ENCODE measurements around the gene STOX2.

- RAMPAGE, long total RNA, result no peak
- RRBS, result no CpG with 5 or more reads among the region's 21 CpGs
These were observed 85.4 kb upstream of the WWC2 start for GRCh38 chr4:183013625-183014155.

GRCh38 chr4:183037321-183037941 lies 61.6 kb upstream of the WWC2 start:
- RAMPAGE, long total RNA, result no peak
- RRBS, result 98% methylated on average over 3 of the region's 13 CpGs

DNA sequence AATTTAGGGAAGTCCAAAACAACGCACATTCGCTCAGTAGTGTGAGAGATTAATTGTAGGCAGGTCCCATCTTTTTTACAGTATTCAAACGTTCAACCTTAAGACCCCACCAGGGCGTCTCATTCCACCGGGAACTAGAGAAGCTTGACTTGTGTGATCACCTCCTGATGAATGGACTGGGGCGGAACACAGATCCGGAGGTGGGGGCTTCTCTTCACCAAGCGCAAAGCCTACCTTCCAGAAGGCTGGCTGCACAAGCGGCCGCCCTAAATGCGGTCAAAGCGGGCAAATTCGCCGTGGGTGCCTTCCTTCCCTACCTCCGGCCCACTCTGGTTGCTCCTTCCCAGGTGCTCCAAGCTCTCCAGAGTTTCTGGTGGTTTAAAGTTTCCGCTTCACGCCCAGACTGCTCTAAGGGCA lies 1.9 kb upstream of the WWC2 start:
- RAMPAGE, long total RNA, result no peak
- RRBS, result 43% methylated on average over 6 of the region's 17 CpGs

DNA sequence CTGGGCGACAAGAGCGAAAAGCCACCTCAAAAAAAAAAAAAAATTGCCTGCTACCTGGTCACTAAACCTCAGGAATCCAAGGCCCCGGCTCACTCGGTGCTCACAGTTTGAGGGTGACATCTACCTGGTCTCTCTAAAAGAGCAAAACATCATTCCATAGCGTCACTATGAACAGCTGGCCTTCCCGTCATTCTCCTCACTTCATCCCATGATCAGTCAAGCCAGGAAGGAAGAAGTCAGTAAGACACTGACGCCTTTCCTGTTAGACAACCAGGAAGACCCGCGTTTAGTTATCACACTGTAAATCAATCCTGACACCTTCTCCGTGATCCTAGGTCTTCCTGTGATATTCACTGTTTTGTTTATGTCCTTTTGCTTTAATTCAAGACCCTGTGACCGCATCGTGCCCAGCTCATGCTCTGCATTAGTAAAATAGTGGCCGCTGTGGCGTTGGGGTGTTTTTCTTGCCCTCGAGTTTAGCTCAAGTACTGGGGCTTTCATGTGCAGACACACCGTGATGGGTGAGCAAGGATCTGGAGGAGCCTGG lies 31.6 kb upstream of the CDKN2AIP start:
- RAMPAGE, long total RNA, result no peak
- RRBS, result no CpG with 5 or more reads among the region's 16 CpGs

- RAMPAGE, long total RNA, result no peak
- RRBS, result no CpG with 5 or more reads among the region's 9 CpGs
These were observed 13.8 kb upstream of the CDKN2AIP start for GRCh38 chr4:183430562-183431099.

DNA sequence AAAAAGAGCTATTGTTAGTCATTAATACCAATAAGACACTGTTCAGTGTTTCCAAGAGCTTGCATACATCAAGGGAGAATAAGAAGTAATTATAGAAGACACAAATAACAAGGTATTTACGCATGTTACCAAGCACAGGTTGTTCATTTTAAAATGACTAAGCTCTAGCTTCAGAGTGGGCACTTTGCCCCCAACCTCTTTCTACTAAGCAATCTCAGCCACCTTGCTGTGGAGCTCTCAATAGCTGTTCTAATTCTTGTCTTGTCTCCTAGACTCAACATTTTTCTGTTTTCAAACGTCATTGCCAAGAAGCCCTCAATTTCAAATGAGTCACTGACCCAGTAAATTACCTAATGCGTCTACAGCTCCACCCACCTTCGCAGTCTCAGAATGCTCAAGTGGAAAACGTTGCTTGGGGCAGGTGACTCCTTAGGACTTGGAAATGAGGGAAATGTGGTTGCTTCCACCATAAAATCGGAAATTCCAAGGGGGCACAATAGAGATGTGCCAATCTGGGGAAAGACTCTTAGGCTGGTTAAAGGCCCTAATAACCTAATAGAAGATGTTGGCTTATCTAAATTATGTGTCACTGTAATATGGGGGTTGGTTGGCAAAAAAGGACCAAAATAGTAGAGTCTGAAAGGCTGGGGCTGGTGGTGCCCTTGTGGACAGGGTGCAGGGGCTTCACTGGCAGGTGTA lies 59.0 kb downstream of the ING2 start:
- RAMPAGE, long total RNA, result no peak
- RRBS, result no CpG with 5 or more reads among the region's 6 CpGs

DNA sequence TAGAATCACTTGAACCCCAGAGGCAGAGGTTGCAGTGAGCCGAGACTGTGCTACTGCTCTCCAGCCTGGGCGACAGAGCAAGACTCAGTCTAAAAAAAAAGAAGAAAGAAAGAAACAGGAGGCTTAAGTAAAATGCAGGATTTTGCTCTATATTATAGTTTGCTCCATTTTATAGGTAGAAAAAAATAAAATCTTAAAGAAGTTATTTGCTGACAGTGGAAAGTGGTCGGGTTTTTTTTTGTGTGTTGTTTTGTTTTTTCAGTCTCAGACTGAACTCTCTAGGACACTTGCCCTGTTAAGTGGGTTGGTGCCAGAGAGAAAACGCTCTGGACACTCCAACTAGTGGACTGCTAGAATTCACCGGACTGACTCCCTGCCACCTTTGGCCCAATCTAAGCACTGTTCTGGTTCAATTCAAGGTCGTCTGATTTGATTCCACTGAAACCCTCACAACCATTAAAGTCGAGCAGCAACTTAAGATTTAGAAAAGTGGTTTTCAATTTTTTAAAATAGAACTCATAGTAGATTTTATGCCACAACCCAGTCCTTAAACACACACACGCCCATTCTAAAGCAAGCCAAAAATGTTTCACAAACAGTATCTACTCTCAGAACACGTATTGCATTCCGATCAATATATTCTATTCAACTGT lies 27.4 kb downstream of the RWDD4 start:
- RAMPAGE, long total RNA, result no peak
- RRBS, result no CpG with 5 or more reads among the region's 10 CpGs

- RAMPAGE, long total RNA, result no peak
- RRBS, result no CpG with 5 or more reads among the region's 13 CpGs
These were observed 106.1 kb upstream of the STOX2 start for GRCh38 chr4:183798976-183799363.

DNA sequence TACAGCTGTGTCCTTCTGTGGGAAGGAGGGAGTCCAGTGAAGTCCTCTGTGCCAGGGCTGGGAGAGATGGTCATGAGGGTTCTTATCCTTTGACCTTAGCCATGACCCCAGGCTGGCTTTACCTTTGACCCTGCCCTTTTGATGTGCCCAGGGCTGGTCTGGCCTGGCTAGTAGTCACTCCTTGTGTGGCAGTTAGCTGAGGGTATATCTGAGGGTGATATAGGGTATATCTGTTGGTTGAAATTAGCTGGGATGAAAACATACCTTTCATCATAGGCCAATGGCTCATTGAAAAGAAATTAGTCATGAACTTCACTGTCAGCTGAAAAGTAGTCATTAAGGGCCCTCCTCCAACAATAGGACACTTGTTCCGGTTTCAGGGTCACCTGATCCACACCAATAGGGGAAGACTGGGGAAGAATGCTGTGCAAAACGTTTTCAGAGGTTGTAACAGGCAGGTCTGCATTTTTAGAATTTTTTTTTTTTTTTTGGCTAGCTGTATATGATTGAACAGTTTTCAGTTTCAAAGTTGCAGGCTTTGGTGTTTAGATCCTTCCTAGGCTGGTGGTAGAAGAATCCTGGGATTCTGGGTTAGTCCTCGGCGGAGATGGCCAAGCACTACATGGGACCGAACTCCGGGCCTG lies 74.6 kb upstream of the STOX2 start:
- RAMPAGE, long total RNA, result no peak
- RRBS, result no CpG with 5 or more reads among the region's 6 CpGs

- RAMPAGE, long total RNA, result no peak
- RRBS, result 2% methylated on average over 5 of the region's 48 CpGs
These were observed at the start of gene STOX2 for GRCh38 chr4:183905058-183905640. Gene STOX2, plus strand, starts transcription at chr4:183905307.

DNA sequence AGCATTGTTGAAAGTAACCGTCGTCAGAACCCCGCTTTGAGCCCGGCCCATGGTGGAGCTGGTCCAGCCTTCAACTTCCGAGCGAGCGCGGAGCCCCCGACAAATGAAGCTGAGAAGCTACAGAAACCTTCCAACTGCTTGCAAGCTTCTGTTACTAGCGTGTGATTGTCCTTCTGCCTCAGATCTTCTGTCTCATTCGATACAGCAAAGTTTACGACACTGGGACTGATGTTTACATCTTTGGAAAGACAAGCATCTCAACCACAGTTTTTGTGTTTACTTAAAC lies 112.0 kb downstream of the STOX2 start:
- RAMPAGE, long total RNA, result no peak
- RRBS, result no CpG with 5 or more reads among the region's 12 CpGs

DNA sequence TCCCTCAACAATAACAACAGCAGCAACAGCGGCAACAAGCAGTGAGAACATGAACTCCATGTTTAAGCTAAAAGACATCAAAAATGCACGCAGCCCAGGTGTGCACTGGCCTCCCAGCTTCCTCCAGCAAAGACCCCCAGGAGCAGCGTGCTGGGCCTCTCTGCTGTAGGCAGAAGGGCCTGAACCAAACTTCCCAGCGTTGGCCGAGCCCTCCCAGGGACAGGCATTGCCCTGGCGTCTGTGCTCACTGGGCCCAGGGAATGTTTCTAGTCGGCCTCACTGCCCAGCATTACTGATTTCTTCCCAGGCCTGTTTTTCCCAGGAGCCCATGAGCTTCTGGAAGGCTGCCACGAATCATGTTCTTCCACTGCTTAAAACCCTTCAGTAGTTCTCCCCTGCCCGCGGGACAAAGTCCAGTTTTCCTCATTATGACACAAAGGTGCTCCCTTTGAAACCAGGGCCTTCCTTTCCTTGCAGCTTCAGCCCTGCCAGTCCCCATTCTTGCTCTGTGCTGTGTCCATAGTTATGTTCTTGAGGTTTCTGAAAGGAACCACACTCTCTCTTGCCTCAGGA lies 93.3 kb upstream of the ENPP6 start:
- RAMPAGE, long total RNA, result no peak
- RRBS, result no CpG with 5 or more reads among the region's 10 CpGs

- RAMPAGE, long total RNA, result no peak
- RRBS, result no CpG with 5 or more reads among the region's 15 CpGs
These were observed 125.8 kb downstream of the IRF2 start for GRCh38 chr4:184348320-184349200.

GRCh38 chr4:184349294-184350106 lies 124.8 kb downstream of the IRF2 start:
- RAMPAGE, long total RNA, result no peak
- RRBS, result no CpG with 5 or more reads among the region's 11 CpGs

DNA sequence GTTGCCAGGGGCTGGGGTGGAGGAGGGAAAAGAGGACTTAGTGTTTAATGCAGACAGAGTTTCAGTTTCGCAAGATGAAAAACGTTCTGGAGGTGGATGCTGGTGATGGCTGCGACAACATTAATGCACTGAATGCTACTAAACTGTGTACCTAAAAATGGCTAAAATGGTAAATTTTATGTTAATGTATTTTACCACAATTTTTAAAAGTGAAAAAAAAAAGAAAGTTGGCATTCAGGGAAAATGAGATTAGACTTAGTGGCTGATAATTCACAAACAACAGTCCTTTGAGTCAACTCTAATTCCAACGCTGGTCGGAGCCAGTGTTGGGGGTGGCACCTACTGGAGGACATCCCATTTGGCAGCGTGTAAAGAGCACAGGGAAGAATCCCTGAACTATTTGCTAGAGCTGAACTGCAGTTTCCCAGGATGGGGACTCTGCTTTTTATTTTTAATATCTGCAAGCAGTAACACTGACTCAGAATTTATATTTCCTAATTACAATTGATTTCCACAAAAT lies 77.0 kb downstream of the IRF2 start:
- RAMPAGE, long total RNA, result no peak
- RRBS, result no CpG with 5 or more reads among the region's 6 CpGs

GRCh38 chr4:184409679-184410437 lies 64.5 kb downstream of the IRF2 start:
- RAMPAGE, long total RNA, result no peak
- RRBS, result 97% methylated on average over 2 of the region's 15 CpGs

DNA sequence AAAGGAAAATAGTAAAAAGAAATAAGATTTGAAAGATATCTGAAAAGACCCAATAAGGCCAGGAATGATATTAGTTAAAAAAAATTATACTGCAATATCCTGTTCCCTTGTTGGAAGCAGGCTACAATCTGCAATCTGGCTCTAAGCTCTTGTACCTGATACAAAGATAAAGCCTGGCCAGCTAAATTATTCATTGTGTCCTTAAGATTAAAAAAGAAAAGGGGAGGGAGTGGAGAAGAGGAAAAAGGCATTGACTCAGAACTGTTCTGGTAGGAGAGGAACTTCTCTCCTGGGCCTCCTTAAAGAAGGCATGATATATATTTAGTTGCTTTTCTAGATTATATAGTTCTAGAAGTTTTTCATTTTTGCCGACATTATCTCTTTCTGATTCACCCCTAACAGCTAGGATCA lies 46.7 kb downstream of the IRF2 start:
- RAMPAGE, long total RNA, result no peak
- RRBS, result no CpG with 5 or more reads among the region's 1 CpG

DNA sequence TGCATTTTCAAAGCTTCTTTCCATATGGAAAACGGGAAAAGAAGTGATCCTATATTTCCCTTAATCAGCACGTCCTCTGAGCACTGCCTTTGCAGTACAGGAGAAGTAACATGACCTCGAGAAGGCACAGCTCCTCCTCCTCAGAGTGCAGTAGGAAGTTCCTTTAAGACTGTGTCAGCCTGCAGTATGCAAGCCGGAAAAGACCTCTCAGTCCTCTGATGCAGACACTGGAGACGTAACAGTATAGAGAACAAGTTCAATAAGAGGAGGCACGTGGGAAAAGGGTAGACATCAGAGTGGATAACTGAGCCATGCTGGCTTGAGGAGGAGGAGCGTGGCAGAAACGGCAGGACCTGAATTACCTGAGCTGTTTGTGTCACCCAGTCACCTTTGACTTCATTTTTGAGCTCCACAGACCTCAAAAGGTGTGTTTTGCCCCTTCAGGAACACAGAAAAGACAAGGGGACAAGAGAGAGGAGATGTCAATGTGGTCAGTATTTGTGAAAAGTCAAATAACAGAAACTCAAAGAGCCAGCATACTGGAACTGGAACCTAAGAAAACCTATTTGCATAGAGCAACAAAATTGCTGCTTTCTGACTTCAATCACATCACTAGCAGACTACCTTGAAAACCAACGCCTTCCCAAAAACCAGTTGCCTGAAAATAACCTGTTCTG lies 20.8 kb downstream of the IRF2 start:
- RAMPAGE, long total RNA, result no peak
- RRBS, result no CpG with 5 or more reads among the region's 9 CpGs

- RAMPAGE, long total RNA, result no peak
- RRBS, result no CpG with 5 or more reads among the region's 9 CpGs
These were observed 23.6 kb downstream of the CASP3 start for GRCh38 chr4:184625418-184626232.

- RAMPAGE, long total RNA, result no peak
- RRBS, result no CpG with 5 or more reads among the region's 17 CpGs
These were observed 32.6 kb upstream of the CENPU start for GRCh38 chr4:184766354-184767134.

All from epithelial cell of proximal tubule (primary cell).